Penis (tissue), 1 donor: ENCODE measurements around a stretch of chr17.

DNA sequence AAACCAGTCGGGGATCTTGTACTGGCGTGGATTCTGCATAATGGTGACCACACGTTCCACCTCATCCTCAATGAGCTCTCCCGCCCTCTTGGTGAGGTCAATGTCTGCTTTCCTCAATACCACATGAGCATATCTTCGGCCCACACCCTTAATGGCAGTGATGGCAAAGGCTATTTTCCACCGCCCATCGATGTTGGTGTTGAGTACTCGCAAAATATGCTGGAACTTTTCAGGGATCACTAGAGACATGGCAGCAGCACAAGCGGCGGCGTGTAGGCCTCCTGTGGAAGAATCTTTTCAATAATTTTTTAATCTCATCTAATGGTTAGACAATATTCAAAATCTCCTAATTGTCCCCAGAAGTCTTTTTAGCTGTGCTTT, 404.4 kb downstream of the HS3ST3B1 start:
- PRO-cap: unidirectional peak, minus-strand start at position 292 of the sequence

GRCh38 chr17:15042738-15043095, 222.4 kb downstream of the PMP22 start:
- PRO-cap: no peak

GRCh38 chr17:15180060-15180712, 84.9 kb downstream of the PMP22 start:
- PRO-cap: no peak

DNA sequence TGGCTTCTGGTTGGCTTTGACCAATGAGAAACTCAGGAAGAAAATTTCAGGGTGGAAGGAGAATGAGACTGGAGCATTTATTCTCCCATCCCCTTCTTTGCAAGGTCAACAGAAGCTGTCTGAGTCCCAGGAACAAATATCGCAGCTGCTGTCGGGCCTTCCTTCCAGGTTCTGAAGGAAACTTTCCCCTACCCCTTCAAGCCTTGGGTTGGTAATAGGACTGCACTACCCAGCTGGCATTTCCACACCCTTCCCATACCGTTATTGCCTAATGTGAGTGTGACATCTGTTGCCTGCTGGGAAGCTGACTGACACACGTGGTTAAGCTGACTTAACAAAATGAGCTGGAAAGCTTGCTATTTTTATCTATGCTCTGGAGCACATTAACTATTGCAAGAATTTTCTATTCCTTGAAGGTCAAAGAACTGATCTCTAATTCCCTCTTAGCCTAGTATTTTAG, 79.6 kb downstream of the PMP22 start:
- PRO-cap: no peak

DNA sequence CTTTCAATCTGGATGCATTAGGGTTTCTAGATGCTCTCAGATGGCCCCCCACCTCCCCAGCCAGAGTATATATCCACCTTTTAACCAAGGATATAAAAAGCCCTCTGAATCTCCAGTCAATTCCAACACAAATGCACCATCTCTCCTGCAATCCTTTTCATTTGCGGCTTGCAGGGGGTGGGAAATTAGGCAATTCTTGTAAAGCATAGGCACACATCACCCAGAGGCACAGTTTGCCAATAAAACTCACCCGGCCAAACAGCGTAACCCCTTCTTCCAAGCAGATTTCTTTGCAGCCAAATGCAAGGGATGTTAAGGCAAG, 261 bp downstream of the PMP22 start:
- PRO-cap: no peak

DNA sequence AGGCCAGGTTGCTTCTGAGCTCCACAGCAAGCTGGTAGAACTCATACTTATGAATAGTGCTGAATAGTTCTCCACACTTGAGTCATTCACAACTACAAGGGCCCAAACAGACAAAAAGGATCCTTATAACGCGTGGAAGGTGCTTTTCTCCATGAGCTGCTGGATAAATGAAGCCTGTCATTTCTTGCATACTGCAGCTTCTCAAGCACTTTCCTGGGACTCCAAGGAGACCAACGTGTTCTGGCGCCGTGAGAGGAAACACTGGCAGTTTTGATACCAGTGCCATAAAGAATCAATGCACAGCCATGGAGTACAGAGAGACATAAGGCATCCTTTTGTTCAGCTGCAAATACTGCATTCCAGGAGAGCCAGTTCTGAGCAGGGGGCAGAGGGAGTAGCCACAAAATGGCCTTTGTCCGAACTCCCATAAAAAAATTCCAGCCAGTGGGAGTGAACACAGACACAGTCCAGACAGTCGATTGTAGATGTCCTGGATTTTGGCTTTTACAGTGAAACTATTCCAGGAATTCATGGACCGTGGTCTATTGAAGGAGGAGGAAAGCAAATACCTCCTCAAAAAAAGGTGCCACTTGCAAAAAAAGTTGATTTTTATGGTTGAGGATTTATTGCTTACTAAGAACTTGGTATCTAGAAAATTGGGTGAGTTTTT, 36.2 kb upstream of the TEKT3 start:
- PRO-cap: no peak

GRCh38 chr17:15409461-15410400, 57.7 kb downstream of the CDRT4 start:
- PRO-cap: bidirectional peak, plus-strand start at chr17:15410066, minus-strand start at chr17:15409834

DNA sequence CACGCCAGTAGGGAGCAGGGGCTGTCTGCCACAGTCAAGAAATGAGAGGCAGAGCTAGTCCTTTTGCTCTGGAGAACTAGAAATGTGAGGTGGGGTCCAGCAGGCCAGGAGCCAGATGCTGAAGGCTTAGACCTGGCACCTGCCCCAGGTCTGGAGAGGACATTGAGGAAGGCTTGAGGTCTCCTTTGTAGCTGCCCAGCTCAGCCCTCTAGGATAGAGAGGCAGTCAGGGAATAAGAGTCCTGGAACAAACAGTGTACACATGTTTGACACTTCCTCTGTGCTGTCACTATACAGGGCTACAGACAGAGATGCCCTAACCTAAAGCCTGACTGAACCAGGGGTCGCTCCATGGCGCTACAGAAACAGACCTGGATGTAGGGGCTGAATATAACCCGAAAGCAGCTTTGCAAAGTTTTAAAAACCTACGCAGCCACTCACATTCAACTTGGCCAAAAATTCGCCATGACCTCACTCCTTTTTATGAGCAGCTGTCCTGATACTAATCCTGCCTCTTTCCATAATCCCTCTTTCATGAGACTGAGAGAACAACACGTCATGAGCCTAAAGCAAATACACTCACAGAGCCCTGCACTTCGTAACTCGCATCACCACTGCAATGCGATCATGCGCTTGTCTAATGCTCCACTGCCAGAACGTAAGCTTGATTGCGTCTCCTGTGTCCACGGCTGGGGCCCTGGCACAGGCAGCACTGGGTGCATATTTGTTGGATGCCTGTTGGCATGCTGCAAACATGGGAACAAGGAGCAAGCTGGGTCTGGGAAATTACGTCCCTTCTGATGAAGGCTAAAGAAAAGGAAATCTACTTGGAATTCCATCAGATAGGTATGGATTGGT, 36.4 kb downstream of the CDRT4 start:
- PRO-cap: no peak

DNA sequence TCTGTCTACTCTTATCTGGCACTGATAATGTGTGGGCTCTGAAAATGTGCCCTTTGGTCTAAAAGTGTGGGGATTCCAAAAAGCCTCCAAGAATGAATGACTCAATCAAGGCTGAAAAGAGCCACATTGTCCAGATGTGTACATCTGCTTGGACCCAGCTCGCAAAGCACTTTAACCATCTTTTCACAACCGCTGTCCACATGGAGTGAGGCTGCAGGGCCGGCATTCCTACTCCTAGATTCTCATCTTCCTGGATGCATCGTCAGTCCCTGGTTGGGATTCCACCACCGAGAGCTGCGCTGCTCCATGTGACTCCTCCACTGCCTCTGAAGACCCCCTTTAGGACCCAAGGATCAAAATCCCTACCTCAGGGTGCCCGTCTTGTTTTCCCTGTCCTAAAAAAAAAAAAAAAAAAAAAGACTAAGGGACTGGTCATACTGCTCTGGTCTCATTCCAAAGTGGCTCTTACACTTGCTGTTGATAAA, 34.1 kb downstream of the CDRT4 start:
- PRO-cap: unidirectional peak, plus-strand start at position 265 of the sequence

- PRO-cap: no peak
Measured at GRCh38 chr17:15487552-15488125, 20.2 kb upstream of the CDRT4 start.

DNA sequence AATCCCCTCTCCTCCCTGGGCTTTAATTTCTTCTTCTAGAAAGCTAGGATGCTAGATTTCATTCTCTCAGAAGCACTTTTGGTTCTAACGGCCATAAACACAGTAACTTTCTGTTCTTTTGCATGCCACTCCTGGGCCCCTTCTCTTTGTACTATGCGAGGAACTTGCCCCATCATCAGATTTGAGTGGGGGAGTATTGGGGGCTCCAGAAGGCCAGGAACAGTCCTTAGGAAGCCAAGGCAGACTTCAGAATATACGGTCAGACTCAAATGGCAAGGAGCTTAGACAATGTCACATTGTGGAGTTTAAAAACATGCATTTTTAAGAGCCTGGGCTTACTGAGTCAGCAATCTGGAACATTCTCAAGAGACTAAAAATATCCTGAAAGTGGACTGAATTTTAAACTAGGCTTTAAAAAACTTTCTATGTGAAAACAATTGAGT, 45.5 kb upstream of the CDRT4 start:
- PRO-cap: no peak

GRCh38 chr17:15782786-15783291, 50.8 kb downstream of the TBC1D26 start:
- PRO-cap: unidirectional peak, plus-strand start at chr17:15782981; unidirectional peak, plus-strand start at chr17:15783026

DNA sequence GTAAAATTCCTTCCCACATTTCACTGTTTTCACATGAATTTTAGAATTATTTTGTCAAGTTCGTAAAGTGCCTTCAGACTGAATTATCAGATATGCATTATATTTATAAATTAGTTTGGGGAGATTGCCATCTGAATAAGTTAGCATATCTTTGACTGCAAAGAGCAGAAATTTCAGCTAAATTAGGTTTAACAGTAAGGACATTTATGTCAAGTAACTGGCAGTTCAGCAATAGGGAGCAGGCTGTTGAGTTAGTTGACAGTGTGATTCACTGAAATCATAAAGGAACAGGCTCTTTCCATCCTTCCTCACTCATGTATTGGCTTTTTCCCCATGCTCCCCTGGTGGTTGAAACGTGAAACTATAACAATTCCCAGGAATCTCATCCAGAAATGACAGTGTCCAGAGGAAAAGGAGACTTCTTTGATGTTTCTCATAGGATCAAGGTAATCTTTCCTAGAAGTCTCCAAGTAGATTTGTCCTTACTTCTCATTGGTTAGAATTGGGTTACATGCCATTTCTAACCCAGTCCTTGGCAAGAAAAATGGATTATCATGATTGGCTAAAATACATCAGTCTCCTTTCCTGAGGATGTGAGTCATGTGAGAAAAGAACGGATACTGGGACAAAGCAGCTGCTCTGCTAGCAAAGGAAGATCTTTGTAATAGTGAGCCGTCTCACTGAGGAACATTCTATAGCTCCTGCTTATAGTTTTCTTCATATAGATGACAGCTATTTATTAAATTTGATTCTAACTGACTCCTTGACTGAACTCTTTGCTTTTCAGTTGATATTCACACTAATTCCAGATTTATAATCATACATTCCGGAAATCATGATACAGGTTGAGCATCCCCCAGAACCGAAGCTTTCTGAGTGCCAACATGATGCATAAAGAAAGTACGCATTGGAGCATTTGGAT, 14.4 kb downstream of the TTC19 start:
- PRO-cap: no peak

GRCh38 chr17:16024763-16025386, 25.3 kb downstream of the TTC19 start:
- PRO-cap: no peak

GRCh38 chr17:16025414-16026017, 25.9 kb downstream of the TTC19 start:
- PRO-cap: no peak

DNA sequence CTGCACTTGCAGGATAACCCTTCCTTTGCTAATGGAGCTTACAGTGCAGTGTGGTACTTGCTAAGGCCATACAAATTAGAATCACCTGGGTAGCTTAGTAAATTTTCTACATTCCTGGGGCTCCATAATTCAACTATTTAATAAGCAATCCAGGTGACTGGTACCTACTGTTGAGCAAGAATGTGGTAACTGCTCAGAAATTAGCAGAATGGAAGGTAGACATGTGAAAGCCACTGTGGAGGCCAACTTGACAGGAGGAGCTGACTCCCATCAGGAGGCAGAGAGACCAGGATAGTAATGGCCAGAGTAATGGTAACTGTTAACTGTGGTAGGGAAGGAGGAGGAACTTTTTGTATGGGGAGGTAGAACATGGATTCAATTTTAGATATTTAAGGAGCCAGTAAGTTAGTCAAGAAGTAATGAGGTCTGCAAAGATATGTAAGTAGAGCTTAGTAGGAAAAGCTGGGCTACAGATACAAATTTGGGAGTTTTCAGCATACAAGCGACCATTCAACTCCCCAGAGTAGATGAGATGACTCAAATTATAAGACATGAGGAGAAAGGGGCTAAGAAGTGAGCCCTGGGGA, 42.9 kb downstream of the TTC19 start:
- PRO-cap: no peak

DNA sequence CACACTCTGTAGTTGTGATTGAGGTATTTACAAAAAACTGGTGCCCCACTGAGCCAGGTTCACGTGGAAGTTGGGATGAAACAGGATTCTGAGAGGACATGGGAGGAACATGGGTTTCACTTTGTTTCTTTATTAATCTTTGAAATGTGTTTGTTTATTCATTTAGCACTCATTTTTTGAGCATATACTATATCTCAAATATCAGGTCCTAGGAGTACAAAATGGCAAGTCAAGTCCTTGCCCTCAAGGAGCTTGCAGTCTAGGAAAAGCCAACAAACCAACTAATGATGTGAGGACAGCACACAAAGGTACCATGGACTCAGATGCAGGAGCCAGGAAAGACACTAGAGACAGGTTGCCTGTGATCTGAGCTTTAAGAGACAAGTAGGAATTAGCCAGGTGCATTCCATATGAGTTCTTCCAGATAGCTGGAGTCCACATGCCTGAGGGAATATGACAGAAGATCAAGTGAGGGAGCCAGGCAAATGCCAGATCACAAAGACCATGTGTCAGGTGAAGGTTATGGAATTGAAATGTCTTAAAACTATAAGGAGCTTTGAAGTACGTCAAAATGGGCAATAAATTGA, 56.0 kb downstream of the PIGL start:
- PRO-cap: no peak

DNA sequence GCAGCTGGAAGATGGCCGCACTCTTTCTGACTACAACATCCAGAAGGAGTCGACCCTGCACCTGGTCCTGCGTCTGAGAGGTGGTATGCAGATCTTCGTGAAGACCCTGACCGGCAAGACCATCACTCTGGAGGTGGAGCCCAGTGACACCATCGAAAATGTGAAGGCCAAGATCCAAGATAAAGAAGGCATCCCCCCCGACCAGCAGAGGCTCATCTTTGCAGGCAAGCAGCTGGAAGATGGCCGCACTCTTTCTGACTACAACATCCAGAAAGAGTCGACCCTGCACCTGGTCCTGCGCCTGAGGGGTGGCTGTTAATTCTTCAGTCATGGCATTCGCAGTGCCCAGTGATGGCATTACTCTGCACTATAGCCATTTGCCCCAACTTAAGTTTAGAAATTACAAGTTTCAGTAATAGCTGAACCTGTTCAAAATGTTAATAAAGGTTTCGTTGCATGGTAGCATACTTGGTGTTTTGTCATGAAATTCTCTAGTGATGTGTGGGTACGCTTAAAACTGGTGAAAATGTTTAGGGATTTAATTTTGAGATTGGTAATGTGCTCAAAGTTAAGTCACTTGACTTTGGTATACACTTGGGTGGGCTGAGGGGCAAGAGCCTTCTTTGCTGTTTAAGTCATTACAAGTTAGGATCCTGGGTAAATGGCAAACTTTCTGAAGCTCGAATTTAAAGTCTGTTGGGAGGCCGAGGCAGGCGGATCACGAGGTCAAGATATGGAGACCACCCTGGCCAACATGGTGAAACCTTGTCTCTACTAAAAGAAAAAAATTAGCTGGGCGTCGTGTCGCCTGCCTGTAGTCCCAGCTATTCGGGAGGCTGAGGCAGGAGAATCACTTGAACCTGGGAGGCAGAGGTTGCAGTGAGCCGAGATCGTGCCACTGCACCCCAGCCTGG, 1.6 kb downstream of the UBB start:
- PRO-cap: no peak

GRCh38 chr17:16398436-16399138, 16.8 kb upstream of the TRPV2 start:
- PRO-cap: no peak

DNA sequence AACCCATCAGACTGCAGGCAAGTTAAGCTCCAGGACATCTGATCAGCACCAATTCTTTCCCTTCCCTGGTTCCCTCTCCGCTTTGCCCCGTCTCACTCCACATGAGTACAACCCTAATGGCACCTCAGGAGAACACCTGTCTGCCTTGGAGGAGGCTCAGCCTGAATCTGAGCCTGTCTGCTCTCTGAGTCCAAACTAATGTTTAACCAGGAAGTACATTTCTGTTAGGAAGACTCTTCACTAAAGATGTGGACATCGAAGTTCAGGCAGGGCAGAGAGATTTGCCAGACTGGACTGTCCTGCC, 29.1 kb upstream of the LRRC75A start:
- PRO-cap: no peak